Measurements from ENCODE around the gene NFYC.

GRCh38 chr1:40041168-40041621, 666 bp downstream of the CAP1 start:
- PRO-cap, result no peak

DNA sequence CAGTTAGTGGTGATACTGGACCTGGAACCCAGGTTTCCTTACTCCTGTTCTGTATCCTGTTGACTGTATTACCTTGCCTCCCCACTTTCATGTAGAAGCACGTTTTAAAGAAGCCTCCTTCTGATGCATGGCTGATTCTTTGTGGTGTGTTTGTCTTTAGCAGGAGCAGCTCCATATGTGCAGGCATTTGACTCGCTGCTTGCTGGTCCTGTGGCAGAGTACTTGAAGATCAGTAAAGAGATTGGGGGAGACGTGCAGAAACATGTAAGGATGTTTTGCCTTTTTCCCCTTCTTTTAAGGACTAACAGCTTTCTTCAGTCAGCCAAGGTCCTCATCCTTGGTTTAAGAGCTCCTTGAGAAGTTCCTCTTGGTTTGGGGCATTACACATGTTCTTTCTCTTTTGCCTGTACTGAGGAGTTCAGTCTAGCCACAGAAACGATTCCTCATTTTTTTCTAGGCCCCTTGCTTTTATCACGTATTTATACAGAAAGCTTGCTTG, 19.4 kb downstream of the CAP1 start:
- PRO-cap, result bidirectional peak, plus-strand start at position 134 of the sequence, minus-strand start at position 146 of the sequence

DNA sequence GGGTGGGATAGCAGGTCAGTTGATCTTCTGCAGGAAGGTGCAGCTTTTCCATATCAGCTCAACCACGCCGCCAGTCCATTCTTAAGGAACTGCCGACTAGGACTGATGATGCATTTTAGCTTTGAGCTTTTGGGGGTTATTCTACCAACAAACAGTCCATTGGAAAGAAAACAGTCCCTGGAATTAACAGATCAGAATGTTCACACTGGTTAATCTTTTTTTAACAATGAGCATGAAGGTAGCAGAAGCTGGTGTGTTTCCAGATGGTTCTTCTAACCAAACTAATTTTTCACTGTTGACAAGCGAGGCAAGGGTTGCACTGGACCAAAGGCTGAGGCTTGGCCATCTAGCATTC, 25.4 kb downstream of the PPT1 start:
- PRO-cap, result no peak

- PRO-cap, result no peak
These were observed 875 bp upstream of the ZMPSTE24 start for GRCh38 chr1:40257104-40257617.

- PRO-cap, result no peak
These were observed 4.7 kb downstream of the COL9A2 start for GRCh38 chr1:40312332-40312863.

- PRO-cap, result unidirectional peak, plus-strand start at chr1:40385554; unidirectional peak, plus-strand start at chr1:40385586; bidirectional peak, plus-strand start at chr1:40385787, minus-strand start at chr1:40385647; bidirectional peak, plus-strand start at chr1:40386203, minus-strand start at chr1:40386029
These were observed 12.1 kb downstream of the SMAP2 start for GRCh38 chr1:40385223-40386390.

DNA sequence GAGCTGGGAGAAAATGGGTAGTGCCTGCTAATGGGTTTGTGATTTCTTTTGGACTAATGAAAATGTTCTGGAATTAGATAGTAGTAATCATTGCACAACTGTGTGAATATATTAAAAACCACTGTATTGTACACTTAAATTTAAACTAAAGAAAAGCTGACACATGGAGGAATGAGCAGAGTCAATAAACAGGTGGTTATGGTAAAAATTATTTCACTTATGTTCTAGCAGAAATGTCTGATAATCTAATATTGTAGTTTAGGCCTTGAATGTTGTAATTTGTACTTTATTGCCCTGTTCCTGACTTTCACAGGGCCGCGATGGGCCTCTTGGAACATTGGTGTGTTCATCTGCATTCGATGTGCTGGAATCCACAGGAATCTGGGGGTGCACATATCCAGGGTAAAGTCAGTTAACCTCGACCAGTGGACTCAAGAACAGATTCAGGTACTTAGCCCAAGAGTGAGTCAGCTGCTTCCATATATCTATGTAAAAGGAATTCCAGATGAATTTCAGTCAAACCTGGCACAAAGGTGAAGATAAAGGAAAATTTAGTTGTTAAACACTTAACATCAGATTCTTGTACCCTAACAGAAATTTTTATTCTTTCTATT, 33.0 kb downstream of the SMAP2 start:
- PRO-cap, result no peak

GRCh38 chr1:40663027-40664130, 2.1 kb downstream of the RIMS3 start:
- PRO-cap, result no peak

DNA sequence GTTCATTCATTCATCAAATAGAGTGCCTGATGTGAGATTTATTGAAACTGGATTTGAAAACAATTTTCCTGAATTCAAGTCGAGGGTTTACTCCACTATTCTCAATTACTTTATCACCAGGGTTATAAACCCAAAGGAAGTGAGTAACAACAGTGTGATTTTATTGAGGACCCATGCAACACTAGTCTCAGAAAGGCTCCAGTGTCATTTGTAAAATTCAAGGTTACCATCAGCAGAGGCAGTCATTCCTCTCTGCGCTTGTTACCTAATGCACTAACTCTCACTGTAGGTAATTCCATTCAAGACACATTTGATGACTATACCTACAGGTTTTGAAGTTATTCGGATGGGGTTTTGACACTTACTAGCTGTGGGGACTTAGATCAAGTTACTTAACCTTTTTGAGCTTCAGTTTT, 903 bp upstream of the NFYC start:
- PRO-cap, result no peak

- PRO-cap, result bidirectional peak, plus-strand start at chr1:40691689, minus-strand start at chr1:40691522; bidirectional peak, plus-strand start at chr1:40692203, minus-strand start at chr1:40692038
These were observed at the start of gene NFYC for GRCh38 chr1:40691053-40692168. TSS of gene NFYC (plus strand) at chr1:40691704.

GRCh38 chr1:40692169-40693047, 904 bp downstream of the NFYC start:
- PRO-cap, result bidirectional peak, plus-strand start at chr1:40692203, minus-strand start at chr1:40692038

- PRO-cap, result no peak
These were observed 21.5 kb downstream of the NFYC start for GRCh38 chr1:40712935-40713429.

DNA sequence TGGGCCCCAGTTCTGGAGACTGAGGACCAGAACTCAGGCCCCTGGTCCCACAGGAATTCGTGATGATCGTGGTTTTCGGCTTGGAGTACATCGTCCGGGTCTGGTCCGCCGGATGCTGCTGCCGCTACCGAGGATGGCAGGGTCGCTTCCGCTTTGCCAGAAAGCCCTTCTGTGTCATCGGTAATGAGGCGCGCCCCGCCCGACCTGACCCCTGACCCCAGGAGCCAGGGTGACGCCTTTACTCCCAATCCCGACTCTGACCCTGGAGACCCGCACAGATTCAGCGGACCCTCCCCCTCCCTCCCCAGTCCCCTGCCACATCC, 34.5 kb downstream of the KCNQ4 start:
- PRO-cap, result no peak

GRCh38 chr1:40980136-40981345, 1.0 kb downstream of the CTPS1 start:
- PRO-cap, result unidirectional peak, minus-strand start at chr1:40980658; unidirectional peak, minus-strand start at chr1:40980943

DNA sequence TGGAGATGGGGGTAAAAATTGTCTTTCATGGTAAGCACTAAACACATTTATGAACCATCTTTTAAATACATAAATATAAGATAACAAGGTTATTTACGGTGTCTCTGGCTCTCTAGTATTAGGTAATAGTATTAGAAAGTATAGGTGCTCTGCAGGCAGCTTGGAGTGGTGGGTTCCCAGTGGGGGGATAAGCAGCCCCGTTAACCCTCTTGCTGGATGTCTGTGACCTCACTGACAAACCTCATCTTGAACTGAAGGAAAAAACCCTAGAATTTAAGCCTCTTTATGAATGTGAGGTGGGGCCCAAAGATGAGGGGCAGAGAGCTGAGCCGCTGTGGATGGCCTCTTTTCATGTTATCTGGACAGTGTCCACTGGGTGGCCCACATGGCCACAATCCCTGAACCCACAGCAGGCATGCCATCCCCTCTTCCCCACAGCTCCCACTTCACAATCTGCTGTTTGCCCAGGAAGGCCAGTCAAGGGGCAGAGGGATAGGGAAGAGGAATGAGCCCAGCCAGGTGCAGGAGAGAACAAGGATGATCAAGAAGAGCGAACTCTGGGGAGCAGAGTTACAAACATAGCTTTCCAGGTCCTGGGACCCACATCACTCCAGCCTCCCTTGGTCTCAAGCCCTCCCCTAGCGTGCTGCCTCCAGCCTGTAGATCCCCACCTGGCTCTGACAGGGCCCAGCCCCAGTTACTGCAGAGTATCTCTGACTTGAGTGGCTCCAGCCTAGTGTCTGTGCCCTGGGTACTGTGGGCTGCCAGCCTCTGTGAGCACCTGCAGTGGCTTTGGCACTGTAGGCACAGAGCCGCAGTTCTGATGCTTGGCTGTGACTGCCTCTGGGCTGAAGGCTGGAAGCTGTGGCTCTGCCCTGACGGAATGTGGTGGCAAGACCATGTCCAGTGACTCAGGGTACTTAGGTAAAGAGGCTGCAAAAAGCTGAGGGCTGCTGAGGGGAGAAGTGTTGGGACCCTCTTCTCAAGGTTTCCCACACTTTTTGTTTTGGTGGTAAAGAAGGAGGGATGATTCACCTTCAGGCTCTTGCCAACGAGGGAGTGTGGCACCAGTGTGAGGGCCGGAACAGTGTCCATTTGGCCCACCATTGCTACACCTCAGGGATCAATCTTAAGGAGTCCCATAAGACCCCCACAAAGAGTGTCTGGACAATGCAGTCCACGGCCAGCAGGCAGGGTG, 1.9 kb upstream of the SLFNL1 start:
- PRO-cap, result no peak

- PRO-cap, result no peak
These were observed 96.8 kb downstream of the EDN2 start for GRCh38 chr1:41387638-41388148.

- PRO-cap, result no peak
These were observed 30.1 kb downstream of the EDN2 start for GRCh38 chr1:41454272-41454850.

DNA sequence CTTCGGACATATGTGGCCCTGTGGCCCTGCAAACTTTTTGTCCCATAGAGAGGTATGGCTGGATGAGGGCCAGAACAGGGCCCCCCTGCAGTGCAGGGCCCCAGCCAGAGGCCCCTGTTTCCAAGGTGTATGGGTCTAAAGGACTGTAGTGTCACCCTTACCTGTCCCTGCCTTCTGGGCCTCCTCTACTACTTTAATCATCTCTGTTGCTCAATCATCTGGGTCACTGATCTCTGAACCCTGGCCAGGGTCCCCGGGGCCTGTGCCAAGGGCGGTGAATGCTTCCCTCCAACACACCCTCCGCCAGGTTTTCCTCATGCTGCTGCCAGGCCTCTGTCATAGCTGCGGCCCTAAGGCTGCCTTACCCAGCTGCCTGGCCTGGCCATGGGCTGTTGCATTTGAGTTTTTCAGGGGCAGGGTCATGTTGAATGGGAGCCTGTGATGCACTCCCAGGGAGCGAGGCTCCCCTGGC, 7.8 kb downstream of the EDN2 start:
- PRO-cap, result no peak

GRCh38 chr1:41486240-41487369, 2.1 kb upstream of the EDN2 start:
- PRO-cap, result no peak

- PRO-cap, result no peak
These were observed 10.8 kb upstream of the EDN2 start for GRCh38 chr1:41495015-41495964.